Frontal cortex (tissue), 2 donors: ENCODE data around the gene FAM161A.

DNA sequence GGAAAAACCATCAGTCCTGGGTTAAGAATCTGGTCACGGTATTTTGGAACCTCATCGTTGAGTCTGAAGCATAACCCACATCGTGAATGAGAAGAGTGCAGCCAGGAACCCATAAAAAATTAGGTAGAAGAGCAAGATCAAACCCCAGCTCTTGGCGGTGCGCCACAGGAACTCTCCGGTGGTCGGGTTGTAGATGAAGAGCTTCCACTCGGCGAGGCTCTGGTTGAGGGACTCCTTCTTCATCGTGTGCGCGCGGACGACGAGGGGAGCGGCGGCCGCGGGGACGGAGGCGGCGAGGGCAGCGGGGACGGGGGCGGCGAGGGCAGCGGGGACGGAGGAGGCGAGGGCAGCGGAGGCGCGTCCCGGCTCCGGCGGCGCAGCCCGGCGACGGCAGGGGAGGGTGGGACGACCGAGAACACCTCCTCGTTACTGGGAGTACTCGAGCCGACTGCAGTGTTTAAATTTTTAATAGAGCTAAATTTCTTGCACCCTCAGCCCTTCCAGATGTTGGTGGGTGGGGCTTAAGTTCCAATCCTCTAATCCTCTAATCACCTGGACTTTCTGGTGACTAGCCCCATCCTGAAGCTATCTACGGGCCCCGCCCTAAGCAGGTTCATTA lies 20.5 kb upstream of the PAPOLG start:
- RAMPAGE, long total RNA = no peak

- RAMPAGE, long total RNA = no peak
Observed at GRCh38 chr2:61065481-61065829, 216 bp upstream of the SANBR start.

DNA sequence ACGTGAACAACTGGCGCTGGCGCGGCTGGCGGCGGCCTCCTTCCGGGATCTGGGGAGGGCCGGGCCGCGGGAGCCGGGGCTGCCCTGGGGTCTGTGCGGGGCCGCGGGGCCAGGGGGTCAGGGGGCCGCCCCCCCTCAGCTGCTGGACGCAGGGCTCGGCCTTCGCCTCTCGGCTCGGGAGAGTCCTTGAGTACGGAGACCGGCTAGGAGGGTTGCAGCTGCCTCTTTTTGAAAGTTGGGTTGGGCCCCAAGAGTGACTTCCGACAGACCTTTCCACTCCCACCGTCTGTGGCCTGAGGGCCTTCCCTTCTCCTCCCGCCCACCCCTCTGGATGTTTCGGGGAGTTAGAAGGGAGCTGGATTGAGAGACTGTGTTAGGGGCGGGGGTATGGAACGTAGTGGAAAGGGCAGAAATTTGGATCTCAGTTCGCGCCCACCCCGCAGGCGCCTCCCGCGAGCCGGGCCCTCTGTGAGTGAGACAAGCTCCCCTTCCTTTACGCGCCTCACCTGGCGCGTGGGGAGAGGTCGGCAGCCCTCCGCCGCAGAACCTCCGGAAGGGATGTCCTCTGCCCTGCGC lies 15.7 kb downstream of the C2orf74 start:
- RAMPAGE, long total RNA = no peak

DNA sequence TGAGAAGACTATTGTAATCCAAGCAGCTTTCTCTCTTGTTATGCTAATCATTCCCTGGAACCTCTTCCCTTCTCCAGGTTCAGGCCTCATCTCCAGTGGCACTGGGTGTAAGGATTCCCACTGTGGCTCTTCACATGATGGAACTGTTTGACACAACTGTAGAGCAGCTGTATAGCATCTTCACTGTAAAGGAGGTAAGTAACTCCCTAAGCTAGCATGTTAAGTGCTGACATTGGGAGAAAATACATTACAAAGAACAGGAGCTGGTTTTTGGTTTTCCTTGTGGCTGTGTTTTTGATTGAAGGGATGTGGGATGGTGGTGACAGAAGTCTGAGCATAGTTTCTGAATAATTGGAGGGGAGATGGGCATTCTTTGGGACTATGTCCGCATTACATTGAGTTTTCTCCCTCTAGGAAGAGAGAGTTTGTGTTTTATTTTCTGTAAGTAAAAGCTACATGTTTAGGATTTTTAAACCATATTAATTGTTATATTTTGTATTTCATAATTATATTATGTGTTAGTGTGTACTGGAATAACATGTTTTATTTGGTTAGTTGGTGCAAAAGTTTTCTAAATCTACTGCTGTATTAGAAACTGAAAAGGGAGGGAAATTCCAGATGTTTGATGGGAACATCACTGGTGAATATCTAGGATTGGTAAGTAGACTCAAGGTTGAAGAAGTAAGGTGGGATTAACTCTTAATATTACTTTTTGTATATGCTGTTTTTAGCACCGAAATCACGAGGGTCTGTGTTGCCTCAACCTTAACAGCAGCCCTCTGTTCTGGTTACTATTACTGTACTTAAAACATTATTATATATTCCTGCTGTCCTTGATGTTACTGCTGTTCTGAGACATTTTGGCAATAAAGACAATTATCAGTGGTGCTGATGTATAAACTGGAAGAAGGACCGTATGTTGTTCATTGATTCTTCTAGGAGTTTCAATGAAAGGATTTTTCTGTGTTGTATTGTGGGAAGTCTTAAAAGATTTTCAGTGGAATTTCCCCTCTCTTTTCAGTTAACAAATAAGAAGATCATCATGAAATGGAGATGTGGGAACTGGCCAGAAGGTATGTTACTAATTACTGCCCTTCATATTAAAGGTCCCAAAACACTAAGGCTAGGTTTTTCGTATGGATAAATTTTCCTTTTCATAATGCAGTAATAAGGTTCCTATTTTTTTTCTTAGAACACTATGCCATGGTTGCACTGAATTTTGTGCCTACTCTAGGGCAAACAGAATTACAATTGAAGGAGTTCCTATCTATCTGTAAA lies 23.9 kb downstream of the C2orf74 start:
- RAMPAGE, long total RNA = no peak

- RAMPAGE, long total RNA = no peak
Observed at GRCh38 chr2:61421064-61421561, 49.8 kb downstream of the USP34 start.

GRCh38 chr2:61482276-61483542 lies 11.8 kb upstream of the USP34 start:
- RAMPAGE, long total RNA = no peak

DNA sequence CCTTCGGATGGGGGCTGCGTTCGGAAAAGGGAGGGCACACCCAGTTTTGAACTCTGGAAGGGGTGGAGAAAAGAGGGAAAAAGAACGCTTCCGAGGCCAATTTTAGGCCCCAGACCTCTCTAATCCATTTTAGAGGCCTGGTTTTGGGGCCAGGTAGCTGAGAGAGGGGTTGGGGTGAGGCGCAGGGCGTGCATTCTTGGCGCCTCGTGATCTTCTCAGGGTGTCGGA lies 692 bp upstream of the XPO1 start:
- RAMPAGE, long total RNA = no peak

- RAMPAGE, long total RNA = no peak
Observed at GRCh38 chr2:61689849-61690477, 151.8 kb upstream of the XPO1 start.

DNA sequence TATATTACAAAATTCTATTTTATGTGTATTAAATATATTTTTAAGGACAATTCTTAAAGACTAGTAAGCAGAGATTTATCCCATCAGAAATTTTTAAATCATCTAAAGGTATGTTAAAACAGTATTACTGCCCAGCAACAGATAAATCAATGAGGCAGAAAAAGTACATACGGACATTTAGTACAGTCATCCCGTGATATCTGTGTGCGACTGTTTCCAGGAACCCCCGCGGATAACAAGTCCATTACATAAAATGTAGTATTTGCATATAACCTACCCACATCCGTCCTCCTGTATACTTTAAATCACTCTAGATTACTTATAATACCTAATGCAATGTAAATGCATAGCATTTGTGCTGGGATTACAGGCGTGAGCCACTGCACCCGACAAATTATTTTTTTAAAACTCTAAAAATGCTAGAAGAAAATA lies 91.7 kb downstream of the FAM161A start:
- RAMPAGE, long total RNA = no peak

GRCh38 chr2:61853626-61854335 lies at the start of gene FAM161A:
Gene FAM161A (minus strand): TSS chr2:61854060.
- RAMPAGE, long total RNA = no peak

DNA sequence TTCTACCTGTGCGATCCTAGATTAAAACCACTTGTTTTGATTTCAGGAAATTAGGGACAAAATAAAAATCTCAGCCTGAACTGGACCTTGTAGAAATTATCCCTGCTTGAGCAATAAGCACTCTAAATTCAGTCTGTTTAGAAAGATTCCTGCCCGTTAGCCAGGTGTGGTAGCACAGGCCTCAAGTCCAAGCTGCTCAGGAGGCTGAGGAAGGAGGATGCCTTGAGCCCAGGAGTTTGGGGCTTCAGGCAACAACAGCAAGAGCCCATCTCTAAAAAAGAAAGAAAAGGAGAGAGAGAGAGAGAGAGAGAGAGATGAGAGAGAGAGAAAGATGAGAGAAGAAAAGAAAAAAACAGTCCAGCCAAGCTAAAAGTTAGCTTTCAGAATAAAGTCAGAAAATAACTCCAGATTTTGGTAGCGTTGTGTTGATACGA lies 57.1 kb upstream of the B3GNT2 start:
- RAMPAGE, long total RNA = no peak

- RAMPAGE, long total RNA = no peak
Observed at GRCh38 chr2:62146610-62147270, 49.2 kb upstream of the B3GNT2 start.

- RAMPAGE, long total RNA = no peak
Observed at GRCh38 chr2:62200132-62200637, 4.3 kb downstream of the B3GNT2 start.

DNA sequence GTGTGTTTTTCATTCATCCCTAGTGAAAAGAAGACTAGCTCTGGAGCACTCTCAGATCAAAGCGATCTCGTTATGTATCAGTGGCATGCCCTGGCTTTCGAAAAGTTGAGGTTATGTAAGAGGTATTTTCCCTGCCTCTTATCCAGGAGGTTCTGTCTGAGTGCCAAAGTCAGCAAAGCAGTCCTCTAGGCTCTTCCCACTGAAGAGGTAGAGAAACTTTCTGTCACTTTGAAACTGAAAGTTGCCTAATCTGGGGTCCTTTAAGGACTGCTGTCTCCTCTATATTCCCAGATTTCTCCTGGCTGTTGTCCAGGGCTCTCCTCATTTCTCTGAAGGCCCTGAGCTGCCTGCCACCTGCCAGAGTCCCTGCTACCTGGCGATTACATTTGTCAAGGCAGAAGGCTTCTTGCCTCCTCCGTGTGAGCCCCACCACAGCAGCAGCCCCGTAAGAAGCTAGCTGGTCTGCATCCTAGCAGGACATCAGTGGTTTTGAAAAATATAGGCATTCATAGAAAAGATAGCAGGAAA lies 96.3 kb downstream of the B3GNT2 start:
- RAMPAGE, long total RNA = no peak

DNA sequence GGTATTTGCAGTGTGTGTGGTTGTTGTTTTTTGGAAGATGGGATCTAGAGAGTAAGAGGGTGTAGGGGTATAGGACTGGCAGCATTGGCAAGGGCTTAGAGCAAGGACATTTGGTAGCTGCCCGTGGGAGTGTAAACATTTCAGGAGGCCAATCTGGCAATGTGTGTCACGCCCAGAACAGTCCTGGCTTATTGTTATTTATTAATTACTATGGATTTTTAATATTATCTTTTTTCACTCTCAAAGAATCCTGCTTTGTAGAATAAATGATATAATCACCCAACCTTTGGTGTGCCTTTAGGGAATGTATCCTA lies 90.4 kb downstream of the TMEM17 start:
- RAMPAGE, long total RNA = no peak

GRCh38 chr2:62485608-62486369 lies 20.2 kb downstream of the TMEM17 start:
- RAMPAGE, long total RNA = no peak

DNA sequence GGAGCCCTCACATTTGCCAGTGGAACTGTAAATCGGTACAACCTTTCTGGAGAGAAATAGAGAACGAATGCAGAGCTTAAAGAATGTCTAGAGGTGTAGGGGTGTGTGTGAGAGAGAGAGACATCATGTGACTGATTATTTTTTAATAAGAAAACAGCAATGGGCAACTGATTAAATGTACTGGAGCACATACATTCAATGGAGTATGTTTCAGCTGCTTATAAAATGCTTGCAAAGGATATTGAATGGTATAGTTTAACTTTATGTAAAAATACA lies 392 bp upstream of the TMEM17 start:
- RAMPAGE, long total RNA = no peak

DNA sequence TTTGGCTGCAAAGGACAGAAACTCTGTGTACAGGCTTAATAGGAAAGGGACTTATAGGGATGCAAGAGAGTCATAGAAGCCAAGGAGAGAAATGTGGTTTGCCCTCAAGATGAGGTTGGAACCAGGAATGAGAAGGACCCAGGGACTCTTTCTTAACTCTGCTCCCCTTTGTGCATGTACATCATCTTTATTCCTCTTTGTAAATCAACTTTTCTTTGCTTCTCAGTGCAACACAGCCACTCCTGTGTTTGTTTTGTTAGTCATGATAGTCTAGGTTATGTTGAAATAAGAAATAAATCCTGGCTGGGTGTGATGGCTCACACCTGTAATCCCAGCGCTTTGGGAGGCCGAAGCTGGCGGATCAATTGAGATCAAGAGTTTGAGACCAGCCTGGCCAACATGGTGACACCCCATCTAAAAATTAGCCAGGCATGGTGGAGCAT lies 72.8 kb upstream of the TMEM17 start:
- RAMPAGE, long total RNA = no peak

DNA sequence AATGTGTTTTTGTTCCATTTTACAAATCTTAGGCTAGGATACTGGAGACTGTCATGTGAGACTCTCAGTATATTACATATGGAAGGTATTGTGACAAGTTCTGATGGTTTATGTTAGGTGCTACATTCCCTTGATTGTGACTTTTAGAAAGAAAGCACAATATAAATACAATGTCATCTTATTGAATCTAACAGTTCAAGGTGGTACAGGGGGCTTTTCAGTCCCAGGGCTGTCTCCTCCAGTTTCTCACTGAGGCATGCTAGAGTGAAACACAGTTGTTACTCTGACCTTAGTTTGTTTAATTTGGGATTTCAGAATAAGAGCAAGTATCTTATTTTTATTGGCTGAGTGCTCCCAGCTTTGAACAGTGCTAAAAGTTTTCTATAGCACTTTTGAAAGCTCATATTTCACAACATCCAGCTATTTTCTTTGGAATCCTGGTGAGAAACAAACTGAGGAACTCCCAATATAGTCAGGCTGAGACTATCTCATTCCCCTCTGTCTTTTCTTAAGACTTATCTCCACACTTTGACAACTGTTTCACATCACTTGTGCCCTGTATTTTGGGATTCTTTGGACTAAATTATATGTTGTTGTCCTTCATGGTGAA lies 41.2 kb upstream of the EHBP1 start:
- RAMPAGE, long total RNA = no peak

GRCh38 chr2:62730400-62731046 lies 25.0 kb downstream of the EHBP1 start:
- RAMPAGE, long total RNA = no peak